Ascending aorta (tissue), 1 donor: ENCODE measurements around a stretch of chr5.

- PRO-cap = no peak
Observed at GRCh38 chr5:96896178-96896898, 20.0 kb downstream of the ERAP2 start.

DNA sequence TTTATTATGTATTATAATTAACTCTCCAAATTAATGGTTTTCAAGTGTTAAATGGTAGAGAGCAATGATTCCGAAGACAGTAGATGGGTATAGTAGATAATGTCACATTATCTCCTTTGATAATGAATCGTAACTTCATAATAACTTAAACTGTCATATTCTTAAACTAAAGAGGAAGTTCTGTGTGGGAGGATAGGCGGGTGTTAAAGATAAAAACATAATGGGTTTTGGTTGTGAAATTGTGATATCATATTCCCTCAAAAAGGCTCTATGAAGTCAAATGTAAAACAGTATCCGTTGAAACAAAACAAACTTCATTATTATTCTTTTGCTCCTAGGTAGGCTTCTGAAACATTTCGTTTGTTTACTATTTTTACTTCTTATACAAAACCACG is 3.1 kb upstream of the LNPEP start:
- PRO-cap = no peak

DNA sequence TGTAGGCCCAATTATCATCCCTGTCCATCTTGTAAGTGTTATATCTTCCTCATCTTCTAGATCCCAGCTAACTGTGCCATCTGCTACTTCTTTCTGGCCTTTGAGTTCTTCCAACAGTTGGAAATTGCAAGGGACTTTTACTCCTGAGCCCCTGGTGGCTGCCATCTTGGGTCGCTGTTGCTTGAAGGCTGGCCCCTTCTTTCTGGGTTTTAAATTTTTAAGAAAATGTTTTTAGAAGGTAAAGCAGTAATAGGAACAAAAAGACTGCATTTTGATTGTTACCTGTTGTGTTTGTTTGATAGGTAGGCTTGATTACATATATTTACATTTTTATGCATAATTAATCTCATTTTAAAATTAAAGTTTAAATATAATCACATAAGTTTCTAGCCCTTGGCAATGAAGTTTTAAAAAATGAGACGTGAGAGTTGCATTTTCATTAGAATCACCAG is 153.9 kb upstream of the RIOK2 start:
- PRO-cap = no peak

- PRO-cap = no peak
Observed at GRCh38 chr5:98768704-98769043, 4.8 kb upstream of the RGMB start.

- PRO-cap = no peak
Observed at GRCh38 chr5:98769248-98769690, 4.2 kb upstream of the RGMB start.

DNA sequence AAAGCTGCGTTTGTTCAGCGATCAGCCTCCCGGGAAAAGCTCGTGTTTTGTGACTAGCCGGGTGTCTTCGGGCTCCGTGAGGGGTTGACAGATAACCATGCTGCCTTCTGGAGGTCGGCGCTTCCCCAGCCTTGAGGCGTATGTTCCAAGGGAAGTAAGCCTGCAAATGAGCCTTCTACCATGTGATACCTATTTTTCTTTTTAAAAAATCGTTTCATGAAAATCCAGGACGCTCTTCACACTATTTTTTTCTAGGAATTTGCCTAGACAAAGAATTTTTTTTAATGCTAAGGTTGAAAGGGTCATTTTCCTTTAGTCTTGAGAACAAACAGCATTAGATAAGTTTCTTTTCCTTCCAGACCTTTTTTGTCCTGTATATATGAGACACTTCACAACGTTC is 1.3 kb downstream of the RGMB start:
- PRO-cap = no peak

GRCh38 chr5:98786618-98787059 is 13.2 kb downstream of the RGMB start:
- PRO-cap = no peak

GRCh38 chr5:100777524-100777992 is 125.5 kb downstream of the ST8SIA4 start:
- PRO-cap = no peak

DNA sequence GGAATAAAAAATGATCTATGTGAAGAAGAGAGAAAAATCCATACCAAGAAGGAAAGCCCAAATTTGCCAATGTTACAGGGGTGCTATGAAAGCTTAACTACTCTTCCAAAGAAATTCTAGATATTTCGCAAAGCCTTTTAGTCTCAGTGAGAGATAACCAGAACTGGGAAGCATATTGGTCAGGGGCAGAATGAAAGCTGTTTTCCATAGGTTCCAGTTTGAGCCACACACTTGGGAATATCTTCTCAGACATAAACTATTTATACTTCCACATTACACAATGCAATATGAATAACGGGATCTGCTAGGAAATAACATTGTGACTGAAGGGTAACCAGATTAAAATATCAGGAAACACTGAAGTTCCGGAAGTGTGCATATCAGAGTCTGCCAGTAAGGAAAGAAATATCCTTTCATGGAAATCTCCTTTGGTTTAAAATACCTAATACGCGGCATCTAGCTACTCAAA is 56.4 kb downstream of the ST8SIA4 start:
- PRO-cap = no peak

DNA sequence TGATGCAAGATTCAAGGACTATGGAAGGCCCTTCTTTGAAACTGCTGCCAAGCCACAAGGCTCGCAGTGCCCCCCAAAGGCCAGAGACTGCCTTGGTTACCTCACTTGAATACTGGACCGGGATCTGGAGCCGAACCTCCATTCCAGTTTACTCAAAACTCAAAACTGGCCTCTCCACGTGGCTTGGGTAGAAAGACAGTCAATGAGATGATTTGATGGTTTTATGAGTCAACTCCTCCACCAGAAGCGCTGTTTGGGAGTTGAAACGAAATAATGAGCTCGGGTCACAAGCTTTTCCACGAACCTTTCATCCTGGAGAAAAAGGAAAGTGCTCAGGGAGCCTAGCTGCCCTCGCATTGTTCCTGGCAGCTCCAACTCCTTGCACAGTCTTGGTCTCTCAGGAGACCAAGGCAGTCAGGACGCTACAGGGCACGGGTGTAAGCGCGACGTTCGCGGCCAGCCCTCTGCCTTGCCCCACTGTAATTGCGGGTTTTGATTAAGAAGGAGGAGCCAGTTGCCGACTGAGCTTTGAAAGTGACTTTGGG is 2.8 kb downstream of the ST8SIA4 start:
- PRO-cap = no peak

- PRO-cap = no peak
Observed at GRCh38 chr5:102789146-102789871, 34.2 kb downstream of the PAM start.

DNA sequence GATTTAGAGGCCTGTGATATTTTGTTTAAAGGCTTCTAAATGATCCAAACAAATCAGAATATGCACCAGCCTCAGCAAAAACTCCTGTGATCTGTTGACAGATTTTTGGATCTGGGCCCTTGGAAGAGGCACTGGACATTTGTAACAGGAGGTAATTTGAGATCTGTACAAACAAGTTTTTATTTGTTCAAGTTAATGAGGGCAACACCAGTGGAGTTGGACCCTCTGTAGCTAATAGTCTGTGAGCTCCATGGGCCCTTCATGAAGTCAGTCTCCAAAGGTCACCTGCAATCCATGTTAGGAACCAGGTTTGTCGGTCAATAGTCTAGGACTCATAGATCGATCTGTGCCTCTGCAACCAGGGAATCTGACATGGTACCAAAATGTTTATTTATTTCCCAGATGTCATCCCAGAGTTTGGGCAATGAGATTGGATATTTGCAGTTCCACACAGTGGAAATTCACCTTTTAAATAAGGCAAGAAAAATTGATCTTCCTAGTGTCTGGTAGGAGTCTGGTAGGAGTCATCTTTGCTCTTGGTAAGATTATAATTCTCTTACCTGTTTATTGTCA is 41.0 kb downstream of the PAM start:
- PRO-cap = no peak

- PRO-cap = bidirectional peak, plus-strand start at chr5:102865918, minus-strand start at chr5:102865725
Observed at GRCh38 chr5:102865546-102866401, 110.7 kb downstream of the PAM start.

GRCh38 chr5:104080059-104080492 is 517.5 kb upstream of the NUDT12 start:
- PRO-cap = no peak

DNA sequence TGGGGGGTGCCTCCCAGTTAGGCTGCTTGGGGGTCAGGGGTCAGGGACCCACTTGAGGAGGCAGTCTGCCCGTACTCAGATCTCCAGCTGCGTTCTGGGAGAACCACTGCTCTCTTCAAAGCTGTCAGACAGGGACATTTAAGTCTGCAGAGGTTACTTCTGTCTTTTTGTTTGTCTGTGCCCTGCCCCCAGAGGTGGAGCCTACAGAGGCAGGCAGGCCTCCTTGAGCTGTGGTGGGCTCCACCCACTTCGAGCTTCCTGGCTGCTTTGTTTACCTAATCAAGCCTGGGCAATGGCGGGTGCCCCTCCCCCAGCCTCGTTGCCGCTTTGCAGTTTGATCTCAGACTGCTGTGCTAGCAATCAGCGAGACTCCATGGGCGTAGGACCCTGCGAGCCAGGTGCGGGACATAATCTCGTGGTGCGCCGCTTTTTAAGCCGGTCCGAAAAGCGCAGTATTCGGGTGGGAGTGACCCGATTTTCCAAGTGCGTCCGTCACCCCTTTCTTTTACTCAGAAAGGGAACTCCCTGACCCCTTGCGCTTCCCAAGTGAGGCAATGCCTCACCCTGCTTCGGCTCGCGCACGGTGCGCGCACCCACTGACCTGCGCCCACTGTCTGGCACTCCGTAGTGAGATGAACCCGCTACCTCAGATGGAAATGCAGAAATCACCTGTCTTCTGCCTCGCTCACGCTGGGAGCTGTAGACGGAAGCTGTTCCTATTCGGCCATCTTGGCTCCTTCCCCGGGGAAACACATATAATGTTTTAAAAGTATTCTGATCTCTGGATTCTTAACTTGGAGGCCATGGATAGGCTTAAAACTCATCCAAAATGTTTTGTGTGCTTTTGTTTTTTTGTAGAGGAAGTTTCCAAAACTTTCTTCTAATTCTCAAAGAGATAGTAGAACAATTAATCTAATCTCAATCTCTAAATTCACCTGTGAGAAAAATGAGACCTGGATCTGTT is 889.4 kb upstream of the NUDT12 start:
- PRO-cap = no peak

- PRO-cap = no peak
Observed at GRCh38 chr5:104540613-104541095, 978.1 kb upstream of the NUDT12 start.

DNA sequence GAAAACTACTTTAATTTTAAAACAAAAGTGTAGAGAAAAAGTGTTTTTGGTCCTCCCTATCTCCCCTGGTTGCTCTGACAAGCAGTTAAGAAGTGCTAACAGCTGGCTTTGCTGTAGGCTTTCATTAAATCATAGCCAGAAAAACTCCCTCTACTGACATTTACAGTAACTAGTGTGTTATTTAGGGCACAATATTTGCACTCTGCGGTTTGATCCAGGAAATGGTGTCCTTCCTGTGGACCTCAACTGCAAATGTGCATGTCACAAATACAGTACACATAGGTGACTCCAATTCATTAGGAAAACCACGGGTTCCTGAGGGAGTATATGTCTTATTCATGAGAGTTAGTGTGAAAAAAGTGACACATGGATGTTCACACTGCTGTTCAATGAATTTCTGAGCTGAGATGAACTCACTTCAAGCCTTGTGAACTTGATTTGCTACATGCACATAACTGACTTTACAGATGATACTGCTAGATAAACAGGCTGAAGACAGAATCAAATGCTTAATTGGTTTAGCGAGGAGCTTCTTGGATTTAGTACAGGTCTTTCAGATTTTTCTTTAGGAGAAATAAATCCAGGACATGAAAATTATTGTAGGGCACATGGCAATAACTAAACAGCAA is 281.5 kb downstream of the EFNA5 start:
- PRO-cap = no peak

GRCh38 chr5:107431970-107432443 is 238.7 kb downstream of the EFNA5 start:
- PRO-cap = no peak

- PRO-cap = no peak
Observed at GRCh38 chr5:107511859-107512517, 158.7 kb downstream of the EFNA5 start.

GRCh38 chr5:107542334-107542977 is 128.3 kb downstream of the EFNA5 start:
- PRO-cap = no peak